Occipital lobe (tissue), 2 donors: ENCODE results near the genes COQ3, SIM1 and CRYBG1.

DNA sequence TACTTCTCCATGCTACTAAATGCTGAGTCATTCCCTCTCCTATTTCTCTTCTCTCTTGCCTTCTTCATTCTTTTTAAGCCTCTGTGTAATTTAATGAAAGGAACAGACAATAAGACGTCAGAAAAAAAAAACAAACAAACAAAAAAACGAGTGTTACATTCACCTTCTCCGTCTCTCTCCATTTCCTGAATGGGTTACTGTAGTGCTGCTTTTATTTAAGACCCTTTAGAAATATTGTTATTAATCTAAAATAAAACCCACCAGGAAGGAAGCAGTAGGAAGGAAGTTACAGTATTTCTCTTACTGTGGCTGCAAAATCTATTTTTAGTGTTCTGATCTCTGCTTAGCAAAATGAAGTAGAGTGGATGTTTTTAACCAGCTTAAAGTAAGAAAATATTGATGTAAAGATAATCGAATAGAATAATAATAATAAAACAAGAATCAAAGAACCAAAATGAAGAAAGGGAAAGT is 918 bp upstream of the NDUFAF4 start:
- RAMPAGE, long total RNA, result no peak

- RAMPAGE, long total RNA, result no peak
Measured at GRCh38 chr6:98835590-98836471, 1.5 kb downstream of the POU3F2 start.

GRCh38 chr6:99393433-99394730 is at the start of gene COQ3:
COQ3 (minus strand) TSS chr6:99394195.
- RAMPAGE, long total RNA, result no peak

DNA sequence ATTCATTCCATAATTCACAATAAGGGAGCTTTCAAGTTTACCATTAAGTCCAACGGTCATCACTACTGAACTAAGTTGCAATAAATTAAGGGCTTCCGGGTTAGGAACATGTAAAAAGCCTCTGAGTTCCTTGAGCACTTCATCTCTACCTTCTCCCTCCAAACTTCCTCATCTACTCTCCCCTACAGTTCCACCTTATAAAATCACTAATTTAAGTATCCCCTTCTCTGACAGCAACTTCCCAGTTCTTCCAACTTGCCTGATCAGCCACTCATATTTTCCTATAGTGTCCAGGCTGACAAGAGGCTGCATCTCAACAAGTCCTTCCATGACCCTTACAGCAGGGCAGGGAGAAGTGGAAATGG is 2.6 kb downstream of the USP45 start:
- RAMPAGE, long total RNA, result no peak

DNA sequence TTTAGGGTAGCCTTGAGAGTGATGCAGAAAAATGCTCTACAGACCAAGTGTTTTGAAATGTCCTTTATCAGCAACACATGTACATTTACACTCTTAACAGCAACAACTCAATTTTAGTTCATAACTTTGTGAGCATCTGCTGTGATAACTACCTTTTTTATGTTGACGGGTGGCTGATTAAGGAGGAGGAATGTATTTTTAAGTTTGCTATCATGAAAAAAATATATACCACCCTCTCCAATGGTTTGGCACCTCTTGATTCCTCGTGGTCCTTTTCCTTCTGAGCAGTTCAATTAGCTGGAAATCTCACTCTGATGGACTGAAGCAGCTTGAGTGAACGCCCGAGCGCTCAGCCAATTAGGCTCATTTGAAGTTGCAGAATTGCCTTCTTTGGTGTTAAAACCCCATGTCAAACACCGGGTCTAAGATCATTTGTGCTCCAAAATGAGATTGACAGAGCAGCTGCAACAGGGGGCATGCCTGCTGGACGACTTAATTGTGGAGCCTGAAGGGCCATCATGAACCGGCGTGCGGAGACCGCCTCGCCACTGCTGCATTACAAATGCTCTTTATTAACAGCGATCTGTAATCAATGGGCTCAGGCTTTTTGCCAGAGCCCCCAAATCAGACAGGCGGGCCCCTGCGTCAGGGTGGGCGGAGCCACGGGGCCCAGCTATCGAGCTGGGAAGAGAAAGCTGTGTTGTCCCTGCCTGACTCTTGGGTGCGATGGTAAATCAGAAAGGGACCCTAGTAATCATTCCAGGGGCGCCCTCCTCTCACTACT is 183.4 kb downstream of the SIM1 start:
- RAMPAGE, long total RNA, result no peak

DNA sequence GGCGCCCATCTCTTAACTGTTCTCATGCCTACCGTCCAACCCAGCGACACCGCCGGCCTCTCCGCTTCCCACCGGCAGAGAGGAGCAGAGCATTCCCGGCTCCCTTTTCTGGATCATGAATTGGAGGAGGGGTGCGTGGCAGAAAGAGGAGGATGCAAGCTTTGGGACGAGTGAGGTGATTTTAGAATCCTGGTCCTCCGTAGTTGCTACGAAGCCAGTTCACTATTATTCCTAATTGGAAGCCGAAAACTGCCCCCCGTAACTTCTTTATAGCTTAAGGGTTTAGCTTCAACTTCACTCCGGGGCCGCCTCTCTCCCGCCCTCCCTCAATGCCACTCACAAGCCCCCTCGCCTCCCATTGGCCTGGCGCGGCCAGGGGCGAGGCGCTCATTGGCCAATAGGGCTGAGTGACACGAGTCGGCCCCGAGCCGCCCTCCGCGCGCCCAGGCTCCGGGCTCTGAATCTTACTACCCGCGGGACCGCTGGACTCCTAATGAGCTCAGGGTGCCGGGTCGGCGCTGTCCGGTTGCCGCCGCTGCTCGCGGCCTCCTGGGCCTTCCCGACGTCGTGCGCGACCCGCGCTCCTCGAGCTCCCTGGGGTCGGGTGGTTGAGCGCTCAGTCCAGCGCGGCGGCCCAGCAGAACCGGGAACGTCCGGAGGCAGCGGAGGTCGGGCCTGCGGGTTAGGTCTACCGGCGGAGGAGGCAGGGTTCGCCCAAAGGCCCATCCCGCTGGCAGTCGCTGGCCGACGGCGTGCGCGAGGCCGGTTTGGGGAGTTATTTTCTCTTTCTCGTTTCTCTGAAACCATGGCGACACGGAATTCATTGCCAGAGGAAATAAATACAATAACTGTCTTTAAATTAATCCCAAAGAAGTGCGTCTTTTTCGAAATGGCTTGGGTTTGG is at the start of gene SIM1:
Gene SIM1 (minus strand): TSS at position 276 of the 904 bp plus-strand sequence.
- RAMPAGE, long total RNA, result no peak

GRCh38 chr6:103127739-103128166 is 1732.0 kb downstream of the HACE1 start:
- RAMPAGE, long total RNA, result no peak

- RAMPAGE, long total RNA, result no peak
Measured at GRCh38 chr6:103675706-103676091, 1184.0 kb downstream of the HACE1 start.

DNA sequence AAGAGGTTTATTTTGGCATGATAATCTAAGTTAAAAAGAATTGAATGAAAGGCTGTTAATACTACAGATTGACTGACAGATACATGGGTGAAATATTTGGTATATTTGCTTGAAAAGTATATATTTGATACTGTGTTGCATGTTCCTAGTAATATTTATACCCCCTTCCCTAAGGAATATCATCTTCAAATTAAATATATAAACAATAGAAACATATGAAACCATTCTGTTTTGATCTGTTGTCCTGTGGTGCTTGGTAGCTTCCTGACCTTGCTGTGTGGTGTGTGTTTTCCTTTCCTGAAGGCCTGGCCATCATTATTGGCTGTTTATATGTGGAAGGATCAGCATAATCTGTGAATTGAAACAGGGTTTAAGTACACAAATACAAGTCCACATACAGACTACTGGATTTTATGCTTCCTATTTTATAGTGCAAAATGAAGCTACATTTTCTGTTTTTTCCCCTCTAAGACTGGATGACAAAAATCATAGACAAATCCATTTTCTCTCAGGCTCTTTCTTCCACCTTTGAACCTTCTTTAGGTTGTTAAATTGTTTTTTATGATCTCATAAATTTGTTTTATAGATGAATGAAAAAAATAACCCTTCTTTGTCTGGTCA is 2.5 kb downstream of the LIN28B start:
- RAMPAGE, long total RNA, result no peak

- RAMPAGE, long total RNA, result no peak
Measured at GRCh38 chr6:105302077-105303342, 100.4 kb downstream of the PREP start.

DNA sequence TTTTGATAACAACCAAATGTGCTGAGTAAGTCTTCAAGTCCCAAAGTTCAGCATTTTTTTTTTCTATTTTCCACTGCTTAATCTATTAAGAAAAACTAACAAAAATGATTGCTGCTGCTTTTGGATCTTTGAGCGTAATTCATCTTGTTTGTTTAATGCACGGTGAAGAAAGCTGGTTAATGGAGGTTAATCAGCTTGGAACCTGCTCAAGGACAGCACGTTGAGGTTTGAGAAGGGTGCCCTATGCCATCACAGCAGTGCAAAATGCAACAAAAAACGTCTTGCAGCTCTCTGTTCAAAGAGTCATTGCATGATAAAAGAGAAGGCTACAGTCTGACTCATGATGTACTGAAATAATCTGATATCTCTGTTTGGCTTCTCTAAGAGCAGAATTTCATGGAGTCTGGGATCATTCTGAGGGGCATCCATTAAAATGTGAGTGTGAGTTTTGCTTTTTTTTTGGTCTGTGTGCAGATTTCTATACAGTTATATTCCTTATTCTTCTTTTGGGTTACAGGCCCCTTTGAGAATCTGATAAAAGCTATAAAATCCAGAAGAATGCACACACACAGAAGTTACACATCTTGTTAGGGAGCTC is 80.6 kb upstream of the PREP start:
- RAMPAGE, long total RNA, result no peak

DNA sequence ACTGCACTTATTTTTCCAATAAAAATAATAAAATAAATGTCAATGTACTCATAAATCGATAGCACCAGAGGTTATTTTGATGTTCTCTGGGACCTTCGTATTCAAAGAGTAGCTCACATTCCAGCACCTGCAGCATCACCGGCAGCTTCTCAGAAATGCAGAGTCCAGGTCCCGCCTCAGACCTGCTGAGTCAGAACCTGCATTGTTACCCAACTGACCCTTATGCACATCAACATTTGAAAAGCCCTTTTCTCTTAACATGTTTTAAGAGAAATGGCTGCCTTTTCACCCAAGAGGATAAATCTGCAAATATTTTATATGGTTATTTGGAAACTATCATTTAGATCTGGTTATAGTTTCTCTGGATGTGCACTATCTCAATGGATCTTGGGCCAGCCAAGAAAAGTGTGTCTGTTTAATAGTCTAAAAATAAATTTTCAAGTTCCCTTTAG is 216.2 kb upstream of the PRDM1 start:
- RAMPAGE, long total RNA, result no peak

DNA sequence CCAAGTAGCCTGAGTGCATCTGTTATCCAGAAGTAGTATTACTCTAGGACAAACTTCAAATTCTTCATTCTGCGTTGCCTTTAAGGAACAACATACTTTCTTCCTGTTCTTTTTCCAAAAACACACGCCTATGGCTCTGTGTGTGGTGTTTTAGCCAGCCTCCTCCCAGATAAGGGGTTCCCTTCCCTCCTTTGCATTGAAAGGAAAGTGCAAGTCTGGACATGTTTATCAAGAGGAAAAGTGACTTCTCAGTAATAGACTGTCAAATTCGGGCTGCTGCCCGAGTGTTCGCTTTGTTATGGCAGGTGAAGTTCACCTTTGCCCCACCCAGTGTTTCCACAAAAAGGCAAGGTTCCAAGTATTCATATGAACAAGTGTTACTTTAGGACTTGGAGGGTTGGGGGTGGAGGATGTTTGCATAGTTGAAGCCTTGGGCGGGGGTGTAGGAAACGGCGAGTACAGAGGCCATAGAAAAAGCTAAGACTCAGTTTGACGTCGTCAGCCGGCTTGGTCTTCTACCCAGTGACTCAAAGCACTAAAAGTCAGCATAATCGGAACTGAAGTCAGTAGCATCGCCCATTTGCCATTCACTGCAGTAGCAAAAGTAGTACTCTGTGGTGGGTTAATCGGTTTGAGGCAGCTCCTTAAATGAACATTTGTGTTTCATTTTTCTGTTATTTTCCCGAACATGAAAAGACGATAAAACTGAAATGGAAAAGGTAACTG is 12.4 kb downstream of the PRDM1 start:
- RAMPAGE, long total RNA, result no peak

DNA sequence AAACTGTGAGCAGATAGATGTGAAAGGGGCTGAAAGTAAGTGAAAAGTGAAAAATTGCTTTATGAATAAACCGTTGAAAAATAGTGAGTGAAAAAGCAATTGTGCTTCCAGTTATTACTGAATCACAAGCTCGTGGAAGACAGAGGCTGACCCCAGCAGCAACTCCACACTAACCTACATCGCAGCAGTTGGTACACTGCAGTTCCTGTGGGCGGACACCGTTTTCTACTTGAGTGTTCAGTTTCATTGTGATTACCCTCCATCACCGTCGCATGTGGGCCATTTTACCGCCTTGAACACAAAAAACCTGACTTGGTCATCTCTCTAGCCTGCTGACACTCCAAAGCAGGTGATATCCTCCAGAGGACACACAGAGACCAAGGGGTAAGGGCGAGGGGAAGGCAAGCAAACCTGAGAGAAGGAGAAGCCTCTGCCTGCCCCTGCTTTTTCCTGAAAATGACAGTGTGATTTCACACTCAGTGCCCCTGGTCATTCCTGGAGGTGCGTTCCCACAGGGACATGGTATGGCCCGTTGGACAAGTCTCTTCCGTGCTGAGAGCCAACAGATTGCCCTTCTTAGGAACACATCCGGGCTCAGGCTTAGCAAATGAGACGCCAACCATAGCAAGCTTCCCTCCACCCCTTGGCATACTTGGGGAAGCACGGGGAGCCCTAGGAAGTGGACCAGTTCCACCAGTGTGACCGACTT is 28.5 kb downstream of the PRDM1 start:
- RAMPAGE, long total RNA, result no peak

GRCh38 chr6:106117350-106118052 is 31.4 kb downstream of the PRDM1 start:
- RAMPAGE, long total RNA, result no peak

DNA sequence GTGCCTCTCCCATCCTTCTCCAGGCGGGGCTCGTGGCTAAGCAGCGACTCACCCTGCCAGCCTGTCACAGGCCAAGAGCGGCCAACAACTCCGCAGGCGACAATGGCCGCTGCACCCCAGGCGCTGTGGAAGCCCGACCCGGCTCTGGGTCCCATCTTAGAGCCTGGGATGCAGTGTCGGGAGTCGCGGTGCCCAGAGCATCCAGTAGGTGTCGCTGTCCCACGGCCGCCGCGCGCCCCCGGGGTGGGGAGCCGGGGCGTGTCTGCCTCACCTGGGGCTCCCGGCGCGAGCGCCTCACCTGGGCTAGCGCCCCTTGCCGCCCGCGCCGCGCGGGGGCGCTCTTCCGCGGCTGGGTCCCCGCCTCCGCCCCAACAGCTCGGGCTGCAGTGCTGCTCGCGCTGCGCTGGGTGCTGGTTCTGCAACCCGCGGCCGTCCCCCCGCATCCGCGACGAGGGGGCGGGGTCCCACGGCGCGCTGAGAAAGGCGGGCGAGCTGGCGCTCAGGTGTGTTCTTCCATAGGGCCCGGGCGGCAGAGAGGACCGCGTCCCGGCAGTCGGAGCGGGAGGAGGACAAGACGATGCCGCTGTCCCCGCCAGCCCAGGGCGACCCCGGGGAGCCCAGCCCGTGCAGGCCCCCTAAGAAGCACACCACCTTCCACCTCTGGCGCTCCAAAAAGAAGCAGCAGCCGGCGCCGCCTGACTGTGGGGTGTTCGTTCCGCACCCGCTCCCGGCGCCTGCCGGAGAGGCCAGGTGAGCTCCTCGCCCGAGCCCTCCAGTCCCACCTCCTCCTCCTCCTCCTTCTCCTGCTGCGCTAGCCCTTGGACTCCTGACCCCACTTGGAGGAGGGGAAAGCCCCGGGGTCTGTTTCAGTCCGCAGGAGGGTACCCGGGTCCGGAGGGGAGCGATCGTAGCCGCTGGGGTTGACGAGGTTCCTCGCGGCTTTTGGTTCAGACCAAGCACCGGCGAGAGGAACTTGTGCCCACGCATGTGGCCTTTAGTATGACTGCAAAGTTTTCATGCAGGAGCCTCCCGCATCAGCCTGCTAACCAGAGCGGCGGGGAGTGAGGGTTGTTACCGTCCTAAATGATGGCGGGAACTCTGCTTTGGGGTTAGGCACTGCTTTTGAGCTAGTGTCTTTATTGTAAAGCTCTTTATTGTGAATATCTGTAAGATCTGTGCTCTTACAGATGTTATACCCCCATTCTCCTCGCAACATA is at the start of gene CRYBG1:
Gene CRYBG1 (plus strand): TSS at position 386 of the 1,217 bp plus-strand sequence.
- RAMPAGE, long total RNA, result no peak

DNA sequence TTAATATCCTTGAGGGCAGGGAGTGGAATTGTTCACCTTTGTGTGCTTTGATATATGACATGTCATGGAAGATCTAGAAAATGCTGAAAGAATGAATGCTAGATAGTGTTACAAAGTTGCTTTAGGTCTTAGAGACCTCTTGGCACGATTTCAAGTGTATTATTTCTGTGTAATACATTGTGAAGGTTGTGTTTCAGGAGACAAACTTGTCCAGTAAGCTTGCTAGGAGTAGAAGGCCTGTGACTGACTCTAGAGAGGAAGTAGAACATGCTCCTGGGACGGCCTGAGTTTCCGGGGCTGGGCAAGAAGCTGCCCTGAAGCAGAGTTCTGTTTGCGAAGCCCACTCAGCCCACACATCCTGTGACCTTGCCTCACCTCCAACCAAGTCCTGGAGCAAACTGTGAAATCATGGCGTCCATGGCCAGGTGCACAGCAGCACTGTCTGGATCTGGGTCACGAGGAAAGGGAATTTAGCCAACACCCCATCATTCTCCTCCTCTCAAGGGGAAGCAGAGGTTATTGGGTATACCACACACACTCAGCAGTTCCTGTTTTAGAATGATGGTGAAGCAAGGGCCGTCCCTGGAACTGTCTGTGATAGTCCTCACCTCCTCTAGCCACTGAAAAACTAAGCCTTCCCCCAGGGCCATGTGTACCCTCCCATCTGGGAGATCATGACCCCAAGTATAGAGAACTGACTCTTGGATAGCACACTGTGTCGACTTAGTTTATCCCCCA is 87.4 kb downstream of the CRYBG1 start:
- RAMPAGE, long total RNA, result no peak

GRCh38 chr6:106501723-106502545 is 127.4 kb downstream of the RTN4IP1 start:
- RAMPAGE, long total RNA, result no peak

GRCh38 chr6:106509933-106510994 is 119.0 kb downstream of the RTN4IP1 start:
- RAMPAGE, long total RNA, result no peak

DNA sequence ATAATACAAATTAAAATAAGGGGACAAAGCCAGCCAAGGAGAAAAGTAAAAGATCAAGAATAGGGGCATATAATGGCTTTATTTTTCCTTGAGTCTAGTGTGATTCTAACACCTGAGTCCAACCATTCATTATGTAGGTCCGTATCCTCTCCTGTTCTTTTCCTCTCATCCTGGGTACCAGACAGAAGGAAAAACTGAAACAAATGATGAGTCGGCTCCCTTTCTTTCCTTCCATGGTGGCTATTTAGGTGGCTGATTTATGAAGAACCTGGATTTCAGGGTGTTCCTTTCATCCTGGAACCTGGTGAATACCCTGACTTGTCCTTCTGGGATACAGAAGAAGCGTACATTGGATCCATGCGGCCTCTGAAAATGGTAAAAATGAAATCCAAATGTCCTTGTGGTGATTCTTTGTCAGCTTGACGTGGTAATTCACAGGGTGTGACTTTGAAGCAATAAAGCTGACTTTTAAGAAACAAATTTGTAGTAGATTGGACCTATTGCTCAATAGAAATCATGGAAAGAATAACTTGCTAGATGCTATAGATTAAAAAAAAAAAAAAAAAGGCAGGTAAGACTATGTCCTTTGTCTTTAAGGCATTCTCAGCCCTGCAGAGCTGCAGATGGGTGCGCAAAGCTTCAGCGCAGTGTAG is 90.0 kb downstream of the RTN4IP1 start:
- RAMPAGE, long total RNA, result no peak